ENCODE measurements around the genes SPATA31A7 and SPATA31A3.

DNA sequence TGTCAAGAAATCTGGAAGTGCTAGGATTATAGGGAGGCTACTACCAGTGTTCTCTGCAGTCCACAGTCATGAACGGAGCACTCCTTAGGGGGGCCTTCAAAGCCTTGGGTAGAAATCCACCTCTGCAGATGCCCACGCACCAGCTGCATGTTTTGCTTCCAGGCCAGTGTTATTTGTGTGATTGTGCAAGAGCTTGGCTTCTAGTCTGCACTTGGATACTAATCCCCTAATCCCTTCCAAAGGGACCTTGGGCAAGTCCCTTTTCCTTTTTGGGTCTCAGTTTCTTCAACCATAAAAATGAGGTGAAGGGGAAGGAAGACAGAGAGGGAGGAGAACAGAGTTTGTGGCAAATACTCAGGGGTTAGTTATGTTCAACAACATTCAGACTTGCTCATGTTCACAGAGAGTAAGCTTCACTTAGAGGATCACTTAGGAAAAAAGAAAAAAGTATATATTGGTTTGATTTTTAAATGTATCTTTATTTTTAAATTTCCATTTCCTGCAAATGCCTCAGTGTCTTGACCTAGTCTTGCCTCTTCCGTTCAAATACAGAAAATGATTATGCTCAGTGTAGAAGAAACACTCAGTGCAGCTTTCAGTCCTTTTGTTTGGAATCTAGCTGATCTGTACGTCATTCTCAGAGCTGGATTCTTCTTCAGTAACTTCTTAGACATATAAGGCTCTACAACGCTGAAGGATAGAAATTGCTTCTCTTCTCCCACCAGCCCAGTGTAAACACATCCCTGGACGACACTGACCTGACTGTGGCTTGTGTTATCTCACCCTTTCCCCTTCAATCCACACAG, 3.4 kb upstream of the ALDH1B1 start:
- PRO-cap, result no peak

GRCh38 chr9:38431294-38431730, 7.1 kb upstream of the IGFBPL1 start:
- PRO-cap, result no peak

DNA sequence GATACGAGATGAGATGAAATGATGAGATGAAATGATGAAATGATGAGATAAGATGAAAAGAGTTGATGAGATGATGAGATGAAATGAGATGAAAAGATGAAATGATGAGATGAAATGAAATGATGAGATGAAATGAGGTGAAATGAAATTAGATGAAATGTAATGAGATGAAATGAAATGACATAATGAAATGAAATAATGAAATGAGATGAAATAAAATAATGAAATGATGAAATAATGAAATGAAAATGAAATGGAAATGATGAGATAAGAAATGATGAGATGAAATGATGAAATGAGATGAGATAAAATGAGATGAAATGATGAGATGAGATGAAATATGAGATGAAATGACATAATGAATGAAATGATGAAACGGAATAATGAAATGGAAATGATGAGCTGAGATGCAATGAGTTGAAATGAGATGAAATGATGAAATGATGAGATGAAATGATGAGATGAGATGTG, 530.8 kb downstream of the FOXD4L6 start:
- PRO-cap, result no peak

- PRO-cap, result no peak
These were observed 139.9 kb downstream of the FOXD4L6 start for GRCh38 chr9:40988296-40989180.

DNA sequence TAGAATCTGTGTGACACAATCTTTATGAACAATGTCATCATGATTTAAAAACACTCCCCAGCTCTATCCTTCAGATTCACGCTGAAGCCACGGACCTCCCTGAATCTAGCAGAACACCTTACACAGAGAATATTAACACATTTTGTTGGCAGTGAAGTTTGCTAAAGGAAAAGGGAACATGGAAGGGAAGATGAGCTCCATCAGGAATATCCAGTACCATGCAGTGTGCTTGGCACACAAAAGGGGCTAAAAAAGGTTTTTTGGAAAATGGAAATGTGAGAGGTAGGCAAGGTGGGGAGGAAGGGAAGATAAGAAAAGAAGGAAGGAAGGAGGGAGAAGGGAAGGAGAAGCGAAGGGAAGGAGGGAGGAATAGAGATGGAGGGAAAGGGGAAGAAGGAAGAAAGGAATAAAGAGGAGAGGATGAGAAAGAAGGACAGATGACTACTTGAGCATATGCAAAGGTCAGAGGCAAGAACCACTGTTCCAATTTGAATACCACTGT, 102.3 kb downstream of the FOXD4L6 start:
- PRO-cap, result no peak

DNA sequence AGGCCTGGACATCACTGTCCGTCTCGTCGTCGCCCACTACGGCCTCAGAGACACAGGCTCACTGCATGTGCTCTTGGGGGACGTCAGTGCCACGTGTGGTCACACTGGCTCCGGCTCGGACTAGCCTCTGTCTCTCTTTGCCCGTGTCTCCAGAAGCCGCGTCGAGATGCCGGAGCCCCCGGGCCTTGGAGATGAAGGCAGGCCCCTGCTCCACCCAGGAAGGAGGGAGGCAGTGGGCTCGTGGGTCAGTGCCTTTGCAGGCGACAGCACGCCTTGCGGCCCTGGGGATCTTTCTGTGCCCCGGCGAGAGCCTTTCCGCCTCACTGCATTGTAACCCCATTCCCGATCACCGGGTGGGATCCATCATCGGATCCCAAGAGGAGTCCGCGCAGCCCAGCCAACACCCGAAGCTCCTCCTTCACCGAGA, 169.1 kb upstream of the ZNG1F start:
- PRO-cap, result unidirectional peak, plus-strand start at position 152 of the sequence

DNA sequence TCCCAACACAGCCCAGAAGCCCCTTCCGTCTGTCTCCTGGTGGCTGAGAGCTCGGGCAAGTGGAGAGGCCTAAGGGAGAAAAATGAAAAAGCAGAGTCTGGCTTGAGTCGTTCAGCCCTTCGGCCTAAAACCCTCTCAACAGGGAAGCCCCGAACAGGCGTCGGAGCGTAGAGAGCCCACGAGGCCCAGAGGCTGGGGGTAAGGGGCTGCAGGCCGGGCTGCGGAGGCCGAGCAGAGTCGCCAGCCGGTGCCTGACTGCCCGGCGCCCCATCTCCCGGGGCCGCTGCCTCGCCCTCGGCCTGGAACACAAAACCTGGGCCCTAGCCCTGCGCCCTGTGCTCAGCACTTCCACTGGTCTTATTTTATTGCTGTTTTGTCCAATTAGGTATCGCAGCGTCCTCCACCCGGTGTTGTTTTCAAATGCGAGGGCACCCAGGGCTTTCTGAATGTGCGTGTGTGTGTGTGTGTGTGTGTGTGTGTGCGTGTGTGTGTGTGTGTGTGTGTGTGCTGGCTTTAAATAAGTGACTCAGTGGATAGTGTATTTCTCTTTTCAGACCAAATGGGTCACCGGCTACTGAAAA, 463.0 kb upstream of the ZNG1F start:
- PRO-cap, result no peak

GRCh38 chr9:43125856-43126567, 942.6 kb downstream of the SPATA31A6 start:
- PRO-cap, result no peak

GRCh38 chr9:61189652-61190188, at the start of gene SPATA31A7:
Gene SPATA31A7 (plus strand): TSS chr9:61190036.
- PRO-cap, result no peak

- PRO-cap, result no peak
These were observed 140.6 kb downstream of the SPATA31A7 start for GRCh38 chr9:61330299-61331023.

- PRO-cap, result no peak
These were observed 1690.6 kb downstream of the SPATA31A7 start for GRCh38 chr9:62880369-62880963.

GRCh38 chr9:63326691-63327289, 1958.2 kb downstream of the FOXD4L5 start:
- PRO-cap, result no peak

DNA sequence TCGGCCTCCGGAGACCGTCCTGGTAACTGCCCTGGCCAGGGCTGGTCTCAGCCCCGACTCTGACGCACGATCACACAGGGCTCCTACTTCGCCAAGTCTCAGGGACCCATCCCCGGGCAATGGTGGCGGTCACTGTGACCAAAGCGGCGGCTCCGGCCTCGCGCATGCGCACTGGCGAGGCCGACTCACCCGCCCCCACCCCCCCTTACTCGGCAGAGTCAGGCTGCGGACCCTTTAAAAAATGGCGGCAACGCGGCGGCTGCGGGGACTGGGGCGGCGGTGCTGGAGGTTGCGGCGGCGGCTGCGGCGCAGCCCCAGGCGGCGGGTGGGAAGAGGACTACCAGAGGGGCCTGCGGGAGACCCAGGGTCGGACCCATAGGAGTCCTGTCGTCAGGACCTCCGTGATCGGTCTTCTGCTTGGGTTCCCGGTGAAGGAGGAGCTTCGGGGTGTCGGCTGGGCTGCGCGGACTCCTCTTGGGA, 1581.3 kb downstream of the FOXD4L5 start:
- PRO-cap, result bidirectional peak, plus-strand start at position 247 of the sequence, minus-strand start at position 160 of the sequence

DNA sequence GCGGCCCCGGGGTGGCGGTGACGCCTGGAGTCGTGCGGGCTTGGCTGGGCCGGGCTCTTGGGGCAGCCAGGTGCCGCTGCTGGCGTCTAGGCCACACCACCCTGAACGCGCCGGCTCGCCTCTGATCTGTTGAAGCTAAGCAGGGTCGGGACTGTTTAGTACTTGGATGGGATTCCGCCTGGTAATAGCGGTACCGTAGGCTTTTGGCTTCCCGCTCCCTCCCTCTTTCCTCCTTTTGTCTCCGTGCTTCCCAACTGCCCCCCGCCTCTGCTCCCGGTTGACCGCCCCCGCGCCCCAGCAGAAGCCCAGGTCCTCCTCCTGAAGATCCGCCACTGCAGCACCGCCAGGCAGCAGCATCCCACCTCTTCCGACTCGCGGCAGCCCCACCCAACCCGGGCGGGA, 1471.9 kb downstream of the FOXD4L5 start:
- PRO-cap, result no peak

DNA sequence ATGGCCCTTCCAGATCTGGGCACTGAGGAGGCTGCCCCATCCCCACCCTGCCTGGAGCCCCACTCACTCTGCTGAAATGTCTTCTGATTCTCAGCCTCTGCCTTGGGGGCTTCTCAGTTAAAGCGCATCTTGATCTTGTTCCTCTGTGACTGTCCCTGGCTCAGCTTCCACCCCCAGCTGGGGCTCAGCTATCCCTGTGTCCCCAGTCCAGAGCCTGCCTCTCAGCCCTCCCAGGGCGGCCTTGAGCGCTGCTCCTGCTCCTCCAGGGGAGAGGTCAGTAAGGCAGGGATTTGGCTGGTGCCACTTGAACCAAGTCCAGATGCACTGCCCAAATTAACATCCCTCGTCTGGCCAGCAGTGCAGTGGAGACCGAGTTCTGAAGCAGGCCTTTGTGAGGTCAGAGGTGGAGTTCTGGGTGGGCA, 141.1 kb downstream of the FOXD4L5 start:
- PRO-cap, result no peak

- PRO-cap, result no peak
These were observed 77.7 kb downstream of the FOXD4L5 start for GRCh38 chr9:65206984-65207941.

GRCh38 chr9:65386238-65386621, 101.2 kb upstream of the FOXD4L5 start:
- PRO-cap, result no peak

- PRO-cap, result no peak
These were observed 42.1 kb downstream of the ZNF658 start for GRCh38 chr9:66942325-66943248.

DNA sequence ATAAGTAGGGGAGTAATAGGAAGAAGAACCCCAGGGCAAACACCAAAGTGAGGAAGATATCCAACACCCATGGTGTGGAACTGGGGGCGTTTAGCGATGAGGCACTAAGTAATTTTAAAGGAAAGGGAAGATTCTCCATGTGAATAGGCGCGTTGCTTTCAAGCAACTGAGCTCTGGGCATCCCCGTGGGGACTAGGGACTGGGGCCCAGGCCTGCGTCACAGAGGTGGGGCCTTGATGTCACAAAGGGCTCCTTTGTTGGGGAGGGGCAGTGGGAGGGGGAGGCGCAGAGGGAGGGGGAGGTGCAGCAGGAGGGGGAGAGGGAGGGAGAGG, at the start of gene SPATA31A3:
SPATA31A3 (minus strand) TSS at position 168 of the 332 bp plus-strand sequence.
- PRO-cap, result no peak

GRCh38 chr9:68705327-68706067, 457 bp downstream of the PIP5K1B start:
- PRO-cap, result bidirectional peak, plus-strand start at chr9:68705526, minus-strand start at chr9:68705424

Data from Metastatic Lung Carcinoma in the Adrenal Gland (tissue), 1 donor.